Vagina (tissue), 1 donor: Measurements from ENCODE around the genes SERPINA1, SERPINA3 and VRK1.

DNA sequence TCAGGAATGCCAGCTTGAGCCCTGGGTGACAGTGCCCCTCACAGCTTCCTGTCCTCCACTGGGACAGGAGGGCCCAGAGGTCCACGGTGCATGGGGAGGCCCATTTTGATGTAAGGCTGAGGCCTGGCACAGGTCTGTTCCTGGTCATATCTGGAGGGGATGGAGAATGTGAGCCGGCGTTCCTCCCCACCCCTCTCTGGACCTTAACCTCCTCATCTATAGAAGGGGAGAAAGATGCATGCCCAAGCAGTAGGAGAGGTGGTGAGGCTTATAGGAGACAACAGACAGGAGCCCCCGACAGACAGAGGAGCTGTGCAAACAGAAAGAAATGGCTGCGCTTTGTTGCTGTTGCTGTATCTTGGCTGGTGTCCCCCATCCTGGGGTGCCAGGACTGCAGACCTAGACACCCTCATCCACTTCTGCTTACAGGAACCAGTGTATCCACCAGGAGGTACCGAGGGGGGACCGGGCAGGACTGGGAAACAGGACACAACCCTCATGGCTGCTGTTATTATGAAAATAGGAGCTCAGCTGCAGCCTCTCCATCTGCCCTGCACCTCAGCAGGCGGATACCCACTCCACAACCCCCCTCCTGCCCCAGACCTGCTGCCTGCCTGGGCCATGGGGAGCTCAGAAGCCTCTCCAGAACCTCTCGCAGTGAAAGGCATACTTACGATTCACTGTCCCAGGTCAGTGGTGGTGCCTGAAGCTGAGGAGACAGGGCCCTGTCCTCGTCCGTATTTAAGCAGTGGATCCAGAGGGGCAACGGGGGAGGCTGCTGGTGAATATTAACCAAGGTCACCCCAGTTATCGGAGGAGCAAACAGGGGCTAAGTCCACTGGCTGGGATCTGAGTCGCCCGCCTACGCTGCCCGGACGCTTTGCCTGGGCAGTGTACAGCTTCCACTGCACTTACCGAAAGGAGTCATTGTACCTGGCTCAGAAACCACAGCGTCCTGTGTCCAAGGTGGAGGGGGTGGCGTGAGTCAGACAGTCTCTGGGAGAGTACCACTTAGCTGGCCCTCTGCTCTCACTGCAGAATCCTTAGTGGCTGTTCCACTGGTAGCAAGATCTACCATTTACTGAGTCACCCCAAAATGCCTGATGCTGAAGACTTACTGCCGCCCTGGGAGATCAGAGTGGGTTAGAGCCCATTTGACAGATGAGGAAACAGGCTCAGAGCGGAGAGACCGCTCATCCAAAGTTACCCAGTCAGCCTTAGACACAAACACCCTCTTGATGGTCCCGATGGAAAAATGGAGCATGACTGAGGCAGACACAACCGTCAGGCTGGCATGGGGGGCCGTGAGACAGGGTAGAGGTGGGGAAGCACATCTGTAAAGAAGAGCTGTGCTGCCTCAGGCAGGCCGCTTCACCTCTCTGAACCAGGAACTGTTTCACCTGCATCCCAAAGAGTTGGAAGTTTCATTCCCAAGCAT lies at the start of gene SERPINA1:
Gene SERPINA1 (minus strand): TSS at position 717 of the 1,438 bp plus-strand sequence.
- PRO-cap: no peak
- RAMPAGE, long total RNA: no peak

- PRO-cap: no peak
- RAMPAGE, long total RNA: no peak
Observed at GRCh38 chr14:94395371-94395610, 6.9 kb upstream of the SERPINA1 start.

- PRO-cap: bidirectional peak, plus-strand start at chr14:94612391, minus-strand start at chr14:94612280
- RAMPAGE, long total RNA: start-site peak on the plus strand at chr14:94612389-94612394, 562 reads
Observed at GRCh38 chr14:94612000-94612634, at the start of gene SERPINA3. Gene SERPINA3 (plus strand): TSS chr14:94612391.

- PRO-cap: no peak
- RAMPAGE, long total RNA: start-site peak on the plus strand at chr14:94614723-94614906, 493 reads
Observed at GRCh38 chr14:94614377-94615670, 2.6 kb downstream of the SERPINA3 start.

DNA sequence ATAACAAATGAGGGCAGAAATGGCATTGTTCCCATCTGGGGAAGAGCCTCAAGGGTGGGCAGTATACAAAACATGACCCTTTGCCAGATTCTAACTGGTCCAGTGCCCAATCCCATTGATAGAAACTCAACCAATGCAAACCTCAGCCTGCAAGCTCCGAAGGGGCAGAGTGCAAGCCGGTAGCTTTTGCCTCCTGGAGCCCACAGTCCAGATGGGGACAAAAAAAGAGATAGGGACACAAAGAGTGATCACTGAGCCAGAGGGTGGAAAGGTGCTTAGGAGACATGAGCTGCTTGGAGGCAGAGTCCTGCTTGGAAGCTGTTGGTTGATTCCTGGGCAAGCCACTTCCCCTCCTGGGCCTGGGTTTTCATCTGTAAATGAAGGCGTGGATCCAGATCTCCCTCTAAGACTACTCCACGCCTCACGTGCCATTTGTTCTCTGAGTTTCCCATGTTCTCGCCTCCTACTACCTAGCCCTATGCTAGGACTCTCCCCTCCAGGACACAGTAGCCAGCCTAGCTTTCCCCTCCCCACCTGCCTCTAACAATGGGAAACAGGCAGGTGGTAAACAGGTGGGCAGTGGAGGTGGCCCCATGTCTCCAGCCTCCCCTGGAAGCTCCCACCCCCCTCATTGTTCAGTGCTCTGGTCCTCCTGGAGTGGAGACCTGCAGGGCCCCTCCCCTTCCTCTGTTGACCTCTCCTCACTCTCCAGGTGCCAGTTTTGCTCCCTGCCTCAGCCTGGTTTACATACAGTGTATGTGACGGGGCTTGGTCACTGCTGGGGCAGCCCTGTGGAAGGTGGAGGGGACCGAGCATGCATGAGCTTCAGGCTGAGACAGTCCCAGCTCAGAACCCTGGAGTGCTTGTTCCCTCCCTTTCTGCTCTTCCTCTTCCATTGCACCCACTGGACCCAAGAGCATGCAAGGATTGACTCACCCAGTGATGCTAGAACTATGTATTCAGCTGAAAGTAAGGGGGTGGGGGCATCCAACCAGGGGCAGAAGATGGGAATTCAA lies 3.8 kb downstream of the SERPINA3 start:
- PRO-cap: no peak
- RAMPAGE, long total RNA: no peak

DNA sequence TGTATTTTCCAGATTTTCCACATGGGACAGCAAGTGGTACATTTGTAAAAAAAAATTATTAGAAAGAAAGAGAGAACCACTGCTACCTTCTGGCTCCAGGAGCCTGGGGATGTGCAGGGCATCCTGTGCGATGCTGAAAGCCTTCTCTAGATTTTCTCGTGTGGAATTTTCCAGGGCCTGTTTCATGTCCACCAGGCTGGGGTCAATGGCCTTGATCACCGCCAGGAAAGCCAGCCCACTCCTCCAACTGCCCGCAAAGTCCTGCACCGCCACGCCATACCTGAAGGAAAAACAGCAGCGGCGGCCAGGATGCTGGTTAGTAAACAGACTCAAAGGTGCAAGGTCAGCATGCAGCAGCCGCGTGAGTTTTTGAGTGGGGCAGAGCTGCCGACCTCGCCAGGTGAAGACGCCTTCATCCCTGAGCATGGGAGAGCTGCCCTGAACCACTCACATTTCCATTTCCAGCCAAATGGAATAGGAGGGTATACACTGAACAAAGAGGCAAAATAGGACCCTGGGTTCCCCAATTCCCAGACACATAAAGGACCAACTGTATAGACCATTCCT lies 53.4 kb upstream of the DICER1 start:
- PRO-cap: no peak
- RAMPAGE, long total RNA: no peak

- PRO-cap: no peak
- RAMPAGE, long total RNA: no peak
Observed at GRCh38 chr14:95286602-95287764, 32.7 kb downstream of the CLMN start.

GRCh38 chr14:95389494-95390227 lies 70.0 kb upstream of the CLMN start:
- PRO-cap: bidirectional peak, plus-strand start at chr14:95389776, minus-strand start at chr14:95389644
- RAMPAGE, long total RNA: no peak

- PRO-cap: no peak
- RAMPAGE, long total RNA: no peak
Observed at GRCh38 chr14:96089591-96089886, 50.4 kb downstream of the C14orf132 start.

DNA sequence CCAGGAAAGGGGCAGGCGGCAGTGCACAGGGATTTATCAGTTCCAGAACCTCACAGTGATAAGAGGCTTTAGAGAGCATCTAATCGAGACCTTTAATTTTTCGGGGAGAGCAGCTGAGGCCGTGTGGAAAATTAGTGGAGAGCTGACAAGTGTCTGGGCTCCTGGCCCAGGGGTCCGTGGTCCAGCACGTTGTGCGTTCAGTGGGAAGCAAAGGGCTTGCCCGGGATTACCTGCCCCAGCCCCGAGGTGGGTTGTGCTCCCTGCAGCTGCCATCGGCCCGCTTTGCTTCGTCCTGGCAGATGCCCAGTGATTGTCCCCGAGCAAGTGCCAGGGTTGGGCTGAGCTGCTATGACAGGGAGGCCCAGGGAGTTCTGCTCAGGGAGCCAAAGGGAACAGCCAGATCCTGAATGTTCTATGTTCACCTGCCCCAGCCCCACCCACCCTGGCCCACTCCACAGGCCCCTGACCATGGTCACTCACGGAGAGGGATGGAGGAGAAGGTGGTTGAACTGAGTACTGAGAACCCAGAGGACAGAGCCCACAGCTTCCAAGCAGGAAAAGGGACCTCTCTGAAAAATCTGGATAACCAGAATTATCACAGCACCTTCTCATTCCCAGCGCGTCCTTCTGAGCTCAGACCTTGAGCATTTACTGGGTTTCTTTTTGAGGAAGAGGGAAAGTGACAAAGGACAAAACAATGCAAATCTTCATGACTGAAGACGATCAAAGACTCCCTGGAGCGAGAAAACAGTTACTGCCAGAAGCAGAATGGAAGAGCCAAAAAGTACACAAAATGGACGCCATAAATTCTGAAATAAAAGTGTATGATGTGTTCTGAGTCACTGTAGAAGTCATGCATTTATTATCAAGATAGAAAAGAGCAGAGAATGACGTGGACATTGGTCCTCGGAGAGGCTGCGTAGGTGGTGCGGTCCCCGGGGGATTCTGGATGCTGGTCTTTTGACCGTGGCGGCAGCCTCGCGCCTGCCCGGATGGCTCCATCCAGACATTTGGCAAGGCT lies 52.4 kb downstream of the C14orf132 start:
- PRO-cap: no peak
- RAMPAGE, long total RNA: no peak

GRCh38 chr14:96204080-96204515 lies 541 bp upstream of the BDKRB2 start:
- PRO-cap: no peak
- RAMPAGE, long total RNA: no peak

DNA sequence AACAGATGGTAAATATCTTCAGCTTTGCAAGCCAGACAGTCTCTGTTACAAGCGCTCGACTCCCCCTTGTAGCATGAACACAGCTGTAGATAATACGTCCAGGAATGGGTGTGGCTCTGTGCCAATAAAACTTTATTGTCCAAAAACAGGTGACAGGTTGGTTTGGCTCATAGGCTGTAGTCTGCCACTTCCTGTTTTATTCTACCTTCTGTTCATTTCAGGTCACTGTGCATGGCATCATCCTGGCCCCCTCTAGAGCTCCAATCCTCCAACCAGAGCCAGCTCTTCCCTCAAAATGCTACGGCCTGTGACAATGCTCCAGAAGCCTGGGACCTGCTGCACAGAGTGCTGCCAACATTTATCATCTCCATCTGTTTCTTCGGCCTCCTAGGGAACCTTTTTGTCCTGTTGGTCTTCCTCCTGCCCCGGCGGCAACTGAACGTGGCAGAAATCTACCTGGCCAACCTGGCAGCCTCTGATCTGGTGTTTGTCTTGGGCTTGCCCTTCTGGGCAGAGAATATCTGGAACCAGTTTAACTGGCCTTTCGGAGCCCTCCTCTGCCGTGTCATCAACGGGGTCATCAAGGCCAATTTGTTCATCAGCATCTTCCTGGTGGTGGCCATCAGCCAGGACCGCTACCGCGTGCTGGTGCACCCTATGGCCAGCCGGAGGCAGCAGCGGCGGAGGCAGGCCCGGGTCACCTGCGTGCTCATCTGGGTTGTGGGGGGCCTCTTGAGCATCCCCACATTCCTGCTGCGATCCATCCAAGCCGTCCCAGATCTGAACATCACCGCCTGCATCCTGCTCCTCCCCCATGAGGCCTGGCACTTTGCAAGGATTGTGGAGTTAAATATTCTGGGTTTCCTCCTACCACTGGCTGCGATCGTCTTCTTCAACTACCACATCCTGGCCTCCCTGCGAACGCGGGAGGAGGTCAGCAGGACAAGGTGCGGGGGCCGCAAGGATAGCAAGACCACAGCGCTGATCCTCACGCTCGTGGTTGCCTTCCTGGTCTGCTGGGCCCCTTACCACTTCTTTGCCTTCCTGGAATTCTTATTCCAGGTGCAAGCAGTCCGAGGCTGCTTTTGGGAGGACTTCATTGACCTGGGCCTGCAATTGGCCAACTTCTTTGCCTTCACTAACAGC lies 7.8 kb downstream of the BDKRB1 start:
- PRO-cap: no peak
- RAMPAGE, long total RNA: no peak

GRCh38 chr14:96797006-96797577 lies at the start of gene VRK1:
Gene VRK1 (plus strand): TSS chr14:96797382.
- PRO-cap: unidirectional peak, plus-strand start at chr14:96797392
- RAMPAGE, long total RNA: start-site peak on the plus strand at chr14:96797345-96797396, 154 reads

- PRO-cap: no peak
- RAMPAGE, long total RNA: start-site peak on the plus strand at chr14:96852849-96852920, 15 reads; start-site peak on the plus strand at chr14:96853080-96853154, 8 reads
Observed at GRCh38 chr14:96852755-96853178, 55.6 kb downstream of the VRK1 start.

GRCh38 chr14:97025578-97026373 lies 228.6 kb downstream of the VRK1 start:
- PRO-cap: no peak
- RAMPAGE, long total RNA: no peak

DNA sequence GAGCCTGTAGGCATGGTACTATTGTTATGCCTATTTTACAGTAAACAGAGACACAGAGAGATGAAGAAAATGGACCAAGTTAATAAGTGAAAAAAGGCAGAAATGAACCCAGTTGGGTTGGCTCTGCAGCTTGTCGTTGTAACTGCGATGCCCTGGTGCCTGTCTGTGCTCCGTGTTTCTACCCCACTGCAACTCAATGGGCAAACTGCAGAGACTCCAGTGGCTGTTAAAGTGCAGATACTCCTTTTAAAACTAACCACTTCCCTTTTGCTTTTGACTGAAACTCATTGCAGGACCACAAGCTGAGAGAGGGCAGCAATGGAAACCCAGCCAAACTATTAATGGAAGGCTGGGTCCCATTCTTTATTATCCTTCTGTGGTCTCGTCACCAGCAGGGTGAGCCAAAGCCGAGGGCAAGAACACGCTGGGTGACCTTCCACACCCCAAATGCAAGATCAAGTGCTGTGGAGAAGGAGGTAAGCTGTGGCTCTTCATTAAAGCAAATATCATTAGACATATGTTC lies 910.4 kb downstream of the VRK1 start:
- PRO-cap: no peak
- RAMPAGE, long total RNA: no peak

DNA sequence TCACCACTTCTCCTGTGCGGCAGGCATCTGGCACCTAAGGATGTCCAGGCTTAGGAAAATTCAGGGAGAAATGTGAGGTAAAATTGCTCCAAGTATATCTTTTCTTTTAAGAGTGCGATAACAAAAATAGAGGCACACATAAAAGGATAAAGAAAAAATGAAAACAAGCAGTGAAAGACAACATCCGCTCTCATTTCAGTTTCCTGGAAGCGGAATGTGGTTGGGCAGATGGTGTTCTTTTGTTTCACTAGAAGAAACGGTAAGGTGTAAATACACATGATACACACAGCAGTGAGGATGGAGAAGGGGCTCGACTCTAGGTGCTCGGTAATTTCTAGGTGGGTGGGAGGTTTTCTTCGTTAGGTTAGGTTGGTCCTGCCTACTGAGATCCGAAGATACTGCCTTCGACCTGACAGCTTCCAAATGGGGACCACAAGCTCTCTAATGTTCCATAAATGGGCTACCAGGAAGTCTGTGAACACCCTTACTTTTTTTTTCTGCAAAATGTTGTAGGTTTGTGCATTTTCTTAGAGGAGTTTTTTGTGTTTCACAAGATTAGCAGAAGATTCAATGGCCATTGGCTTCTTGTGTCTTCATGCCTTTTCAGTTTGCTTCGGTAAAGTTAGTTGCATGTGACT lies 1082.5 kb downstream of the BCL11B start:
- PRO-cap: no peak
- RAMPAGE, long total RNA: no peak

DNA sequence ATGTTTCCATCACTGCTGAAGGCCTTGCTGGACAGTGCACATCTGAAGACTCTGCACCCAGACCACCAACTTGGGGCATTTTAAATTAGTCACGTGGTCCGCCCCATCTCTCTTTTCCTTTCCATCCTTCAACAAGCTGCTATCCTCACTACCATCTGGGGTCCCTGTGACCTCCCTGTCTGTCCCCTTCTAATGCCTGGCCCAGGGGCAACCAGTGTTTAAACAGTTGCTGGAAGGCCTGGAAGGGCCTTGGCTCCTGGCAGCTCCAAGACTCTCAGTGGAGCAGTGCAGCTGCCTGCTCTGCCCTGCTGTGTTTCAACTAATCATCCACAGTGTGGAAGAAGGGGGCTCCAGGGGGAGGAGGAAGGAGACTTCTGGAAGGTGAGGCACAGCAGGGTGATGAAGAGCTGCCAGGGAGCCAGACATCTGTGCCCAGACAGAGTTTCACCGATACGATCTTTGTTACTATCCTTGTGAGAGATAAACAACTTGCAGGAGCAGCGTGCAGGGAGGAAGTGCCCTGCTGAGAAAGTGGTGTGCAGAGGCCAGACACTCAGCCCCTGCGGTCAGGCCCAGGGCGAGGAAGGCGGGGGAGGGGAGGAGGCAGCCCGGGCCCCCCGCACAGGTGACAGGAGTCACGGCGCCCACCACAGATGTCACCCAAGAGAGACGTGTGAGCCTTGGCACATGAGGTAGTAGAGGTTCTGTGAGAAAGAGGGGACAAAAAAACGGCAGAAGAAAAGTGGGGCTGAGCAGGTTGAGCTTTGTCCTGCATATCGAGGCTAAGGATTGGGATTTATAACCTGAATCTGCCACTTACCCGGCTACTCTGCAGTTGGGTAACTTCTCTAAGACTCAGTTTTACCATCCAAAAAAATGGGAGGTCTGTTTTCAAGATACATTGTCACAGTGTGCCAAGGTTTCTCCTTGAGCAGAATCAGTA lies 1061.8 kb downstream of the BCL11B start:
- PRO-cap: no peak
- RAMPAGE, long total RNA: no peak

DNA sequence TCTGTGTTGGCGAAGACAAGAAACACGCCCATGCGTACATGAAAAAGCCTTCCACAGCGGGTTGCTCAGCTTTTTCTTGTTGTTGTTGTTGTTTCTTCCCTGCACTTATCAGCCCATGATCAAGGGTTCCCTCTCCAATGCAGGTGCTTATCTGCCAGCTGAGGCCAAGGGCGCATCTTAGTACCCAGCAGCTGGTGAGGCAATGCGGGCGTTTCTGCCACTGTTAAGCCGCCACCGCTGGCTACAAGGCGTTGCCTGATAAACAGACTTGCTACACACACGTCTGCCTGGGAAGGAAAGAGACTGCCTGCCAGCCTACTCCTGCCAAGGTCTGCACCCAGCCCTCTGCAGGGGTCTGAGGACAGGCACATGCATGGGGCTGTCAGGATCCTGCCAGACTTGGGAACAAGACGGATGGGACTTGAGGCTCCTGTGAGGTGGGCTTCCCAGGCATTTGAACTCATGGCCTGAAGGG lies 345.8 kb downstream of the BCL11B start:
- PRO-cap: no peak
- RAMPAGE, long total RNA: no peak

DNA sequence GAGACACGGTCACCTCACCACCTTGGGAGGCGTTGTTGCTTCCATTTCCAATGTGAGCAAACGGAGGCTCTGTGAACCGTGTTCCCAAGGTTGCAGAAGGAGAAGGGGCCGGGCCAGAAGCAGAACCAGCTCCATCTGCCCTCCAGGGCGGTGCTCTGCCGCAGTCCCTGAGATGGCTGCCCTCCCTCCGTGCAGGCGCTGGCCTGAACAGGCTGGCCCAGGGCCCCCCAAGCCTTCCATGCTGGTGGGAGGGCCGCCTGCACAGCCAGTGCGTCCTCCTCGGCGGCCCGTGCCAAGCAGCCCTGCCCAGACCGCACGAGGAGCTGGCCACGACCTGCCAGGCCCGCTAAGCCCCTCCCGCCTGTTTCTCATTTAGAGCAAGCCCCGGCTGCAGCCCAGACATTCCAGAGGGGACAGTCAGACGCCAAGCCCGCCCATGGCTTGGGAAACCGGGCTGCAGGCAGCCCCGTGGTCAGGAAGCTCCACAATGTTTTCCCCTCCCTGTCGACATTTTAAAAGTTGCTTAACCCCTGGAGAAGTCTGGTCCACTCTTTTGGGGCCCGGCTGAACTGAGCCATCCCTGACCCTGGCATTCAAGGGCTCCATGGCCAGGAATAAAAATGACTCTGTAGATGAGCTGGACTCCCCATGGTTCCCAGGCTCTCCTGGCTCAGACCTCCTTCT lies 236.1 kb downstream of the BCL11B start:
- PRO-cap: bidirectional peak, plus-strand start at position 402 of the sequence, minus-strand start at position 304 of the sequence
- RAMPAGE, long total RNA: no peak